ENCODE measurements around the gene WDR55.

DNA sequence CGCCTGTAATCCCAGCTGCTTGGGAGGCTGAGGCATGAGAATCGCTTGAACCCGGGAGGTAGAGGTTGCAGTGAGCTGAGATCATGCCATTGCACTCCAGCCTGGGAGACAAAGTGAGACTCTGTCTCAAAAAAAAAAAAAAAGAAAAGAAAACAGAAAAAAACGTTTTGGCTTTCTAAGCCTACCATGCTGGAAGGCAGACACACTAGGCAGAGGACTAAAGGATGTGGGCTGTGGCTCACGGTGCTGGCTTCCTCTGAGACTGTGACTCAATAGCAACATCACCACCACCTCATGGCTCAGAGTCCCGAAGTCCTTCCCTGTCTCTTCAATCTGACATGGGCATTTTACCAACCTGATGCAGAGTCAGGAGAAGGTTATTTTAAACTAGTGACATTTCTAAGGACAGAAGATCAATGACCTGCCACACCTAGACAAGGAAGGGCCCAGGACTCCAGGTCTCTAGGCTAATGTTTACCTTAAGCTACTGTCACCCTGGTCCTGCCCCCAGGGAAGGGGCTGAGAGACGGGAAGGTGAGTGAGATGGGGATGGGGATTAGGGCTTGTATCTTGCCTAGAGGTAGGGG, 3.7 kb downstream of the ECSCR start:
- PRO-cap, result no peak

- PRO-cap, result no peak
Observed at GRCh38 chr5:139472757-139474140, 2.4 kb downstream of the SMIM33 start.

DNA sequence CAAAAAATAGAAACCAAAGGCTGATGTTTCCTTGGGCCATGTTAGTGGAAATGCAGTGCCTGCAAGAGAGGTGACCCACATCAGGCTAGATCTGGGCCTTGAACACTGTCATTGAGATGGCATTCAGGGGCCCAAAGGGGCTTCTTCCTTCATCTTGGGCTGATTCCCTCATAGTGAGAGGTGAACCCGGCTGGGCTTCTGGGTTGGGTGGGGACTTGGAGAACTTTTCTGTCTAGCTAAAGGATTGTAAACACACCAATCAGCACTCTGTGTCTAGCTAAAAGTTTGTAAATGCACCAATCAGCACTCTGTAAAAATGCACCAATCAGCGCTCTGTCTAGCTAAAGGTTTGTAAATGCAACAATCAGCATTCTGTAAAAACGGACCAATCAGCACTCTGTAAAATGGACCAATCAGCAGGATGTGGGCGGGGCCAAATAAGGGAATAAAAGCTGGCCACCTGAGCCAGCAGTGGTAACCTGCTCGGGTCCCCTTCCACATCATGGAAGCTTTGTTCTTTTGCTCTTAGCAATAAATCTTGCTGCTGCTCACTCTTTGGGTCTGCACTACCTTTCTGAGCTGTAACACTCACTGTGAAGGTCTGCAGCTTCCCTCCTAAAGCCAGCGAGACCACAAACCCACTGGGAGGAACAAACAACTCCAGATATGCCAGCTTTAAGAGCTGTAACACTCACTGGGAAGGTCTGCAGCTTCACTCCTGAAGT, 20.4 kb upstream of the STING1 start:
- PRO-cap, result no peak

DNA sequence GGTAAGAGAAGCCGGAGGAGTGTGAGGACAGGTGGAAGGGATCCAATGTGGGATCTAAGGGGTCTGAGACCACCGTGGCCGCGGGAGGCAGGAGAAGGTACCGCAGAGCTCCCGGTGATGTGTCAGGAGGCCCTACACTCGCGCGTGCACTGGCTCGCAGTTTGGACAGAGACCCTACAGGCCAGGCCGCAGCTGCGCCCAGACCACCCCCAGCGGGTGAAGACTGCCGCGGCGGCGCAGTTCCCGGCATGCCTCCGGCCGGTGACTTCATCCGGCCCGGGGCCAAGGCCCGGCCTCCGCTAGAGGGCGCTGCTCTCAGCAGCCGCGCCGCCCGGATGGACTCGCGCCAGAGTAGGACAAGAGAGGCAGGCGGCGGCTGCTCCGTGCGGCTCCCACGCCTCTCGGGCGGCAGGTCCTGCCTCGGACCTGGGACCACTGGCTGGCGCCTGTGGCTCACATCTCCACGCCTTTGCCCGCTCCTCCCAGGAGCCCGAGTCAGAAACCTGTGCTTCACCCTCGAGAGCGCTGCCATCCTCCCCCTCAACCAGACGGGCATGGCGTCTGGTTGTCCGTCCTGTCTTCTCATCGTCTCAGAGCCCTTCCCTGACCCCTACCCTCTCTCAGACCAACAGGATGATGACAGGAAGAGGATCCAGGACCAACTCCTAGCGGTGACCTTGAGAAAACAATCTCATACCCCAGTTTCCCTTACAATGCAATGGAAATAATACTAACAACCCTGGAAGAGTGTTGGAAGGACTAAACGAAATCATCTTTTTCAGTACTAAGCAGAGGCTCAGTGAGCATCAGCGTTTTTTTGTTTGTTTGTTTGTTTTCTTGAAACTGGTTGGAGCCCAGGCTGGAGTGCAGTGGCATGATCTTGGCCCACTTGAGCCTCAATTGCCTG, 35.5 kb upstream of the STING1 start:
- PRO-cap, result bidirectional peak, plus-strand start at position 349 of the sequence, minus-strand start at position 218 of the sequence

- PRO-cap, result no peak
Observed at GRCh38 chr5:139566478-139566860, 5.3 kb downstream of the UBE2D2 start.

DNA sequence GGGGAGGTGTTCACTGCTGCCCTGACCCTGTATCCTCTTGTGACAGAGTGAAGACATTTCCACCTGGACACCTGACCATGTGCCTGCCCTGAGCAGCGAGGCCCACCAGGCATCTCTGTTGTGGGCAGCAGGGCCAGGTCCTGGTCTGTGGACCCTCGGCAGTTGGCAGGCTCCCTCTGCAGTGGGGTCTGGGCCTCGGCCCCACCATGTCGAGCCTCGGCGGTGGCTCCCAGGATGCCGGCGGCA, 32.1 kb downstream of the CXXC5 start:
- PRO-cap, result no peak

DNA sequence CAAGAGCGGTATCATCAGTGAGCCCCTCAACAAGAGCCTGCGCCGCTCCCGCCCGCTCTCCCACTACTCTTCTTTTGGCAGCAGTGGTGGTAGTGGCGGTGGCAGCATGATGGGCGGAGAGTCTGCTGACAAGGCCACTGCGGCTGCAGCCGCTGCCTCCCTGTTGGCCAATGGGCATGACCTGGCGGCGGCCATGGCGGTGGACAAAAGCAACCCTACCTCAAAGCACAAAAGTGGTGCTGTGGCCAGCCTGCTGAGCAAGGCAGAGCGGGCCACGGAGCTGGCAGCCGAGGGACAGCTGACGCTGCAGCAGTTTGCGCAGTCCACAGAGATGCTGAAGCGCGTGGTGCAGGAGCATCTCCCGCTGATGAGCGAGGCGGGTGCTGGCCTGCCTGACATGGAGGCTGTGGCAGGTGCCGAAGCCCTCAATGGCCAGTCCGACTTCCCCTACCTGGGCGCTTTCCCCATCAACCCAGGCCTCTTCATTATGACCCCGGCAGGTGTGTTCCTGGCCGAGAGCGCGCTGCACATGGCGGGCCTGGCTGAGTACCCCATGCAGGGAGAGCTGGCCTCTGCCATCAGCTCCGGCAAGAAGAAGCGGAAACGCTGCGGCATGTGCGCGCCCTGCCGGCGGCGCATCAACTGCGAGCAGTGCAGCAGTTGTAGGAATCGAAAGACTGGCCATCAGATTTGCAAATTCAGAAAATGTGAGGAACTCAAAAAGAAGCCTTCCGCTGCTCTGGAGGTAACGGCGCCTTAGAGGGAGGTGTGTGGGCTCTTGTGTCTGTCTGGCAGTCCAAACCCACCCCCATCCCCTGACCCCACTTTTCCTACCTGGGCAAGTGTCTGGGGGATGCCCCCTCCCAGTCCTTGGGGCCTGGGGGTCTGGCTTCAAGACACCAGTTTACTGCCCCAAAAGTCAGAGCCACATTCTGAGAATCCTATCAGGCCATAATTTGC, 32.8 kb downstream of the CXXC5 start:
- PRO-cap, result no peak

DNA sequence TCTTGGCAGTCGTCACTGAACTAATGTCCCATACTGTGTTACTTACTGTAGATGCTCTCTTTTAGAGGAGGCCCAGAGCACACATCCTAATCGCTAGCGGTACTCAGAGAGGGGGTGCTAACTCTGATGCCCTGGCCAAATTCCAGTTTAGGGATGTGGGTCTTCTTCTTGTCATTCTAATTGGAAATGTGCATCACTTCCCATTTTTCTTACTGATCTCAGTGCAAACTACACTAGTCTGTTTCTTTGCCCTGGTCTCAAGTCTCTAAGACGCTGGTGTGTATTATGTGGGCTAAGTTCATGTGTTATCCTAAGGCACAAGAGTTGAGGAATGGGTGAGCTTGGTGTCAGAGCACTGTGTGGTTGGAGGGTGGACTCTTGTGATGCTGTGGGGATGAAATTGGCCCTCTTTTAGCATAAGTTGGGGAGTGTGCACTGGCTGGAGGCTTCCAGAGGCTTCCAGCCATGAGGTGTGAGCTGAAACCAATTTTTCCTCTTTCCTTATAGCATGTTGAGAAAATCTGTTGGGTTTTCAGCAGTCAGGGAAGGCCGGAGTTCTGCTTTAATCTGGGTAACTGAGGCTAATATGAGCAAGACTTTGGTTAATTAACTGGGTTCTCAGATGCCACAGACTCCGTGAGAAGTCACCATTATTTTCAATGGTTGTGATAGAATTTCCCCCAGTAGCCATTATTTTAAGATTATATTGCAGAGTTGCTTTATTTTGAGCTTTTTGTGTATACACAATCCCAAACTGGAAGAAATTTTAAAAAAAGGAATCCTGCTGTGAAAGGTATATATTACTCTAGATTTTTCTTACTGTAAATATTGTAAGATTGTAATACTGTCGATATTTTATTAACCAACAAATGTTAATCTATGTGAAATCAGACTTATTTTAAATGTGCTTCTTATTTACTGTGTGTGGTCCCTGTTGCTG, 1.4 kb downstream of the IGIP start:
- PRO-cap, result no peak

GRCh38 chr5:140177774-140178449, 2.9 kb downstream of the CYSTM1 start:
- PRO-cap, result bidirectional peak, plus-strand start at chr5:140178112, minus-strand start at chr5:140177921; unidirectional peak, minus-strand start at chr5:140178201

- PRO-cap, result no peak
Observed at GRCh38 chr5:140205683-140206389, 30.8 kb downstream of the CYSTM1 start.

- PRO-cap, result no peak
Observed at GRCh38 chr5:140292215-140292555, 10.7 kb downstream of the PFDN1 start.

DNA sequence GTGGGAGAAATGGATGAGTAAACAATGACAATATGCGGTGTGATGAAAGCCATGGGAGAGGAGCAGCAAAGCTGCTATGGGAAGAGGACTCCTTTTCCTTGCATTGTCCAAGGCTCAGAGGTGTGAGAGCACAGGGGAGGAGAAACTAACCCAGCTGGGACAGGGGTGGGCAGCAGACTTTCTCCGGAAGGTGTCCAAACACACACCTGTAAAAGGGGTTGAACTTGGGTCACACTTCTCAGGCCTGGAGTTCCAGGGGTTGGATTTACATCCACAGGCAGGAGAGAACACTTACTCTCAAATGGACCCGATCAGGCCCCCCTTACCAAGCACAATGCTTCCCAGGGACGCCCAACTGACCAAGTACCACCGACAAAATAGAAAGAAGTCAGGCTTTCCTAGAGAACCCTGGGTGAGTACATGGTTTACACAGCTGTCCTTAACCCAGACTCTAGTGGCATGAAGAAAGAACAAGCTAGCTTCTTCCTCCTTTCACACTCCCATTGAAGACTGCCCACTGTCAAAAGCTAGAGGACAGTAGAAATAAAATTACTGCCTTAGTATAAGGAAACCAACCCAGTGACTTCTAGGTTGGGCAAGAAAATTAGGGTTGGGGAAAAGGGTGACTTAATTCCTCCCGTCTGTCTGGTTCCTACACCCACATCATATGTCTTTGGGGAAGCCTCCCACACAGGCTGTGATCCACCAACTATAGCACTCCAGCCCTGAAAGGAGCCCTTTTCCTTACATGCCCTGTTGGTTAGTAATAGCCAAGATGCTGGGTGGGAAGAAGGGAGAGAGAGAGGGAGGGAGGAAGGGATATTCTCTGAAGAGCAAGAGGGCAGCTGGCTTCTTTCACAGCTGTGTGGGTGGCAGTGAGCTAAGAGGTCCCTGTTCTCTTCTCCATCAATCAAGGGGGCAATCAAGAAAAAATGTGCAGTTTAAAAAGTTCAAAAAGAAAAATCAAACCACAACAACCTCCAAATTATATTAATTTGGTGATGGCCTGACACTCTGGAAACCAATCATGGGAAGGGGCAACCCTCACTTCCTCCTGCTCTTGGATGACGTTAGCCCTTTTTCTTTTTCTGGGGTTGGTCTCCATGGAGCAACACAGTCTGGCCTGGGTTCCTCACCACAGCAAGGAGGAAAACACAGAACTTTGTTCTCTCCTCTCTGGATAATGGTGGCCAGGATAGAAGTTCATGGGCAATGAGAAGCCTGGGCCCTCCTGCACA, 21.7 kb upstream of the PFDN1 start:
- PRO-cap, result no peak

- PRO-cap, result no peak
Observed at GRCh38 chr5:140374598-140375265, 14.7 kb downstream of the SLC4A9 start.

GRCh38 chr5:140550566-140551498, 3.4 kb downstream of the EIF4EBP3 start:
- PRO-cap, result no peak

DNA sequence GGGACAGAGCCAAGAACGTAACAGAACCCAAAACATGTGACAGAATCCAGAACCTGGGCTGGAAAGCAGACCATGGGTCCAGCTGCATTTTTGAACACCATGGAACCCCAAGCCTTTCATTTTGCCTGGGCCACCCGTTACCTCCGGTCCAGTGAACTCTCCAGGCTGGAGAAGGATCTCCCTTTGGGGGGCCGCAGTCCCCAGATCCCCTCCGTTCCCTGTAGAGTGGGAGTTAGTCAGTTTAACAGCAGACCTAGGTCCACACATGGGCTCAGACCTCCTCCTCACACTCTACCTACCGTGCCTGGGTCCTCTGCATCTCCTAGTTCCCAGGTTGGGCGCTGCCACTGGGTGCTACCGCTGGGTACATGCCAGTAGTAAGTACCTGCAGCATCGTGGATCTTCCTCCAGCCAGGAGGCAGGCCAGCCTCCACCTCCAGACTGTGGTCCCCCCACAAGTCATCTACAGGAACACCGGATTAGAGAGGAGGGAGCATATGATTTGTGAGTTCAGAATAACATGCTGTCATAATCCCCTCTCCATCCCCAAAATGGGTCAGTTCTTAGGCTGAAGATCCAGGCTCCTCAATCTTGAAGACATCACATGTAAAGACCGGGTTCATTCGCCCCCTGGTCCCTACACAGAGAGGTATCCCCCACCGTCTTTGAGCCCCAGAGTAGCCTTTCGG, 801 bp downstream of the APBB3 start:
- PRO-cap, result no peak

DNA sequence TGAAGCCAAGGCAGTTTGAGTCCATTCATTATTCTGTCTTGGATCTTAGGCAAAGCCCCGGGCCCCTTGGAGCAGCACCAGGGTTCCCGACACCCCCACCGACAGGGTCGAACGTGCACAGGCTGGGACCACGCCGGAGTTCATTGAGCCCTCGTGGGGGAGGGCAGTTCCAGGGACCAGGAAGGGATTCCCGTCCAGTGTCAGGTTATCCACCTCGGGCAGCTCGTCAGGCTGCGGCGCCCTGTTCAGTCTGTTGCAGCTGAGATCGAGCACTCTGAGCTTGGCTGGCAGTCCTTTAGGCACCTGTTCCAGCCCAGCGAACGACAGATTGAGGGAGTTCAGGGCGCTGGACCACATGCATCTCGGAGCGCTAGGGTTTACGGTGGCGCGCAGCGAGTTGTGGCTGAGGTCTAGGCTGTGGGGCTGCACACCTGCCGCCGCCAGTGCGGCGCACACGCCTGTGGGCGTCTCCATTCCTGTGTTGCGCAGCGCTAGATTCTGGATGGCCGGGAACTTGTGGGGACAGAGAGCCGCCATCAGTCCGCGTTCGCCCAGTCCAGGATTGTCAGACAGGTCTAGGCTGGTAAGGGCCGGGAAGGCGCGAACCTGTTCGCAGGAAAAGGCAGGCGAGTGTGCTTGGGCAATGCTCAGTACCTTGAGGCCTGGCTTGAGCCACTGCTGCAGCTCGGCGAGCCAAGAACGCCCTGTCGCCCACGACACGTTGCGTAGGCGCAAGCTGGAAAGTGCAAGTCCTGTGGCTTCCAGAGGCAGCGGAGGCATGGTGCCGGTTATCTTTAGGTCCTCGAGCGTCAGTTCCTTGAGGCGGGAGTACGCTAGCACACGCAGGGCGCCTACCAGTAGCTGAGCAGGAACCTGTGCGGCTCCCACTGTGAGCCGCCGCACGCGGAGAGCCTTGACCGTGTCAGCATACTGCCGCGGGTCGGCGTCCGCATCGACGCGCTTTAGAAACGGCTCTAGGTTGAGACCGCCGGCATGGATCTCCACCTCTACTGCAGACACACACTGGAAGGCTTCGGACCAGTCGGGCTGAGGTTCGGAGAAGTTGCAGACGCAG, 827 bp downstream of the CD14 start:
- PRO-cap, result bidirectional peak, plus-strand start at position 326 of the sequence, minus-strand start at position 109 of the sequence; unidirectional peak, plus-strand start at position 809 of the sequence

DNA sequence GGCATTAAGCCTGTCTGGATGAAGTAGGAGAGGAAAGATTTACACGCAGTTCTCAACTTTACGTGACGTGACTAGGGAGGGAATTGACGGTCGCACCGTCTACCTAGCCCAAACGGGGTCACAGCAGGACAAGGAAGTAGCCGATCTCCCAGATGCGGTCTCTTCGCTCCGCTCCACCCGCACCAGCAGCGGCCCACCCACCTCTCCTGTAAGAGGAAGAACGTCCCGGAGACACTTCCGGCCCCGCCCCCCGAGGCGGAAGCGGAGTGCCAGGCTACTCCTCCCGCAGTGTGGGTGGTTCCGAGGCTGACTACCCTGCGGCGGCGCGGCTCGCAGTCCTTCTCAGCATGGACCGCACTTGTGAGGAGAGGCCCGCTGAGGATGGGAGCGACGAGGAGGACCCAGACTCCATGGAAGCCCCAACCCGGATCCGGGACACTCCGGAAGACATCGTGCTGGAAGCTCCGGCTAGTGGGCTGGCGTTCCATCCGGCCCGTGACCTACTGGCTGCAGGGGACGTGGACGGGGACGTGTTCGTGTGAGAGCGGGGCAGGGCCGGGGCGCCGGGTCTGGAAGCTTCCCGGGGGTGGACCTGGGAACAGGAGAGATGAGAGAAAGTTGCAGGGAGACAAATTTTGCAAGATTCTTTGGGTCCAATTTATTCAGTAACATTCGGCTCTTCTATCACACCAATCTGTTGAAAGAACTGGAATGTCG, at the start of gene WDR55:
WDR55 (plus strand) TSS at position 339 of the 717 bp plus-strand sequence.
- PRO-cap, result bidirectional peak, plus-strand start at position 288 of the sequence, minus-strand start at position 184 of the sequence

- PRO-cap, result no peak
Observed at GRCh38 chr5:140688682-140689469, 2.3 kb downstream of the HARS1 start.

GRCh38 chr5:140701248-140701545, 950 bp downstream of the ZMAT2 start:
- PRO-cap, result no peak

DNA sequence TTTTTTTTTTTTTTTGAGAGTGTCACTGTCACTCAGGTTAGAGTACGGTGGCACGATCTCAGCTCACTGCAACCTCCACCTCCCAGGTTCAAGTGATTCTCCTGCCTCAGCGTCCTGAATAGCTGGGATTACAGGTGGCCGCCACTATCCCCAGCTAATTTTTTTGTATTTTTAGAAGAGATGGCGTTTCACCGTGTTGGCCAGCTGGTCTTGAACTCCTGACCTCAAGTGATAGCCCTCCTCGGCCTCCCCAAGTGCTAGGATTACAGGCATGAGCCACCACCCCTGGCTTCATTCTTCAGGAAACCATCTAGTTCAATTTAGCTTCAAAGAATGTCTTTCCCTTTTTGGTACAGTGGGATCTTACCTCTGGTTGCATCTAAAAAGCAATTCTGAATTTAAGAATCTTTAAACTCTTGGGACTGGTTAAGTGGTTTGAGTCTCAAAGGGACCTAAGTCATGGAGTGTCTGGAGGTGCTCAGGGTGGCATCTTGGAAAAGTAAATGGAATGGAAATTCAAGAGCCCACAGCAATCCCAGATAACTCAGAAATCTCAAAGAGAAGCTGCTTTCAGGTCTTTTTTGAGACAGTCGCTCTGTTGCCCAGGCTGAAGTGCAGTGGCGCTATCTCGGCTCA, 8.0 kb downstream of the ZMAT2 start:
- PRO-cap, result no peak